ENCODE measurements around the genes LFNG and AMZ1.

DNA sequence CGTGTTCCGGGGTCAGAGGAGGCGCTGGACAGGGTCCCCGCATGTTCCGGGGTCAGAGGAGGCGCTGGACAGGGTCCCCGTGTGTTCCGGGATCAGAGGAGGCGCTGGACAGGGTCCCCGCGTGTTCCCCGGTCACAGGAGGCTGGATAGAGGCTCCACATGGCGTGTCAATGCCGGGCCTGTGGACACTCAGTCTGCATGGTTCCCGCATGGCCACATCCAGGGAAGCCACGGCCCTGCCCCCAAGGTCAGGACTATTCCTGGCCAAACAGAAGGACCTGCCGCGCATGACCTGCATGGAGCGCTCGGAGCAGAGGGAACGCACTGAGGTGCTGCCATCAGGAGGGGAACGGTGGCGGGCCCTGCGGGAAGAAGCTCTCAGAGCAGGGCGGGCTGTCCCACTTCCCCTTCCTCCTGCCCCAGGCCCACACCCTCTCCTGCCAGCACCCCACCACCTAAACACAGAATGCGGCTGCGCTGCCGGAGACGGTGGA, 117.2 kb downstream of the MAD1L1 start:
- PRO-cap, 2 experiments, result no peak in any of the 2 experiments

- PRO-cap, 2 experiments, result no peak in any of the 2 experiments
Observed at GRCh38 chr7:2118689-2119427, 113.9 kb downstream of the MAD1L1 start.

DNA sequence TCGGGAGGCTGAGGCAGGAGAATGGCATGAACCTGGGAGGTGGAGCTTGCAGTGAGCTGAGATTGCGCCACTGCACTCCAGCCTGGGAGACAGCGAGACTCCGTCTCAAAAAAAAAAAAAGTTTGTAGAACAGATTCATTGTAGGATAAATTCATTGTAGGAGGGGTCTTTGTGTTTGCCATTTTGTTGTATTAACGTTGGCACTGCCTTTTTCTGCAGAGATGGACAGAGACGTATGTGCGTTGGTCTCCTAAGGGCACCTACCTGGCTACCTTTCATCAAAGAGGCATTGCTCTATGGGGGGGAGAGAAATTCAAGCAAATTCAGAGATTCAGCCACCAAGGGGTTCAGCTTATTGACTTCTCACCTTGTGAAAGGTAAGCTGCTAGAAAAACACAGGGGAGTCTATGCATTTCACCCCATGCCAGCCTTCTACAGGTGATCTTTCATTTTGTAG, 9.6 kb downstream of the EIF3B start:
- PRO-cap, 2 experiments, result no peak in any of the 2 experiments

- PRO-cap, 2 experiments, result no peak in any of the 2 experiments
Observed at GRCh38 chr7:2380041-2380775, 23.2 kb upstream of the CHST12 start.

- PRO-cap, 2 experiments, result no peak in any of the 2 experiments
Observed at GRCh38 chr7:2432536-2432978, 29.1 kb downstream of the CHST12 start.

- PRO-cap, 2 experiments, result peak in 2 of 2 experiments; most common plus-strand start chr7:2519774 (in 2); most common minus-strand start chr7:2519656 (in 1)
Observed at GRCh38 chr7:2519421-2519900, at the start of gene LFNG. Gene LFNG (plus strand): TSS chr7:2519774.

GRCh38 chr7:2520141-2521062, 828 bp downstream of the LFNG start:
- PRO-cap, 2 experiments, result no peak in any of the 2 experiments

DNA sequence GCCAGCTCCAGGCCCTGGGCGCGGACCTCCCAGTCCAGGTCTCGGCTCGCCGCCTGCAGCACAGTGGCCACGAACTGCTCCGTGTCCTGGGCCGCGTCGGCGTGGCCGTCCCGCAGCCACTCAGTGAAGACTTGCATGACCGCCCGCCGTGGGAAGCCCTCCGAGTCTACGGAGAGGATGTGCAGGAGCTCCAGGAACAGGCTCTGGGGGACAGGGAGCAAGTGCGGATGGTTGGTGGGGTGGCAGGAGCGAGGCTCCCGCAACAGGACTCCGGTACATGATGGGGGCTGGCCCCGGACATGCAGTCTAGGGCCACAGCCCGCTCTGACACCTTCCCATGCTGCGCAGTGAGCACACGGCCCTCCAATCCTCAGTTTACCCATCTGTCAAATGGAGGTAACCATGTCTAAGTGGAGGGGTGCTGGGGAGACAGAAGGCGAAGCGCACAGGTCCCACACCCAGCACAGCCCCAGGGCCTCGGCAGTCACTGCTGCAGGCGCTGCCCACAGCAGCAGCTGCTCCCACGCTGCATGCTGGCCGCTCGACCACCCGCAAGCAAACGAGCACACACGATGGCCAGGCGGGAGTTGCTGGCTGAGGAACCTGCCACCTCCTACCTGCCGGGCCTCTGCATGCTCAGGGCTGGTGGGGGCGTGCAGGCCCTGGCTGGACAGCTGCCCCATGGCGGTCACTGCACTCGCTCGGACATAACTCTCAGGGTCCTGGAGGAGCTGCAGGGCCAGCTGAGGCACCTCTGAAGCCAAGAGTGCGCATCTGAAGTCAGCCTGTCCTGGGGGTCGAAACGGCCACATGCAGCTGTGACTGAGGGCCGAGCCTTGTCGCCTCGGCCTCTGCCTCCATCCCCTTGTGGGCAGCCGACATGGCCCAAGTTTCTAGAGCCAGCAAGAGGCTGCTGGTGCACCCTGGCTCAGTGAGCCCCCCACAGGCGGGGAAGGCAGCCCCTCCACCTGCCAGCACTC, 16.5 kb downstream of the BRAT1 start:
- PRO-cap, 2 experiments, result no peak in any of the 2 experiments

GRCh38 chr7:2558194-2558529, 617 bp upstream of the IQCE start:
- PRO-cap, 2 experiments, result no peak in any of the 2 experiments

DNA sequence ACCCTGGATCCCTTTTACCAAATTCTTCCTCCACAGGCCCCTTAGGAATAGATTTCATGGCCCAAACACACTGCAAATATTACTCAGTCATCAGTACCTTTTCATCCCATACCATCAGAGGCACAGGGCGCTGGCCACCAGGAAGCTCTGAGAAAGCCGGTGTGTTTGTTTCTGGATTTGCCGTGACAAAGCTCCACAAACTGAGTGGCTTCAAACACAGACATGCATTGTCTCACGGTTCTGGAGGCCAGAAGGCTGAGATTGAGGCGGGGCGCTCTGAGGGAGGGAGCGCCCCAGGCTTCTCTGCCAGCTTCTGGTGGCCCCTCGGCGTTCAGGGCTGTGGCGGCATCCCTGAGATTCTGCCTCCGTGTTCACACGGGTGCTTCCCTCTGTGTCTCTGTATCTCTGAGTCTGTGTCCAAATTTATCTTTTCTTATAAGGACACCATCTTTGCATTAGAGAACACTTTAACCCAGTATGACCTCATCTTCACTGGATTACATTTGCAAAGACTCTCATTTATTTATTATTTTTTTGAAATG, 3.6 kb upstream of the TTYH3 start:
- PRO-cap, 2 experiments, result no peak in any of the 2 experiments

- PRO-cap, 2 experiments, result no peak in any of the 2 experiments
Observed at GRCh38 chr7:2638854-2639823, 7.4 kb downstream of the TTYH3 start.

GRCh38 chr7:2649776-2650215, 18.0 kb downstream of the TTYH3 start:
- PRO-cap, 2 experiments, result no peak in any of the 2 experiments

GRCh38 chr7:2653919-2654309, 22.1 kb downstream of the TTYH3 start:
- PRO-cap, 2 experiments, result no peak in any of the 2 experiments

GRCh38 chr7:2662603-2662972, 25.4 kb upstream of the AMZ1 start:
- PRO-cap, 2 experiments, result no peak in any of the 2 experiments

DNA sequence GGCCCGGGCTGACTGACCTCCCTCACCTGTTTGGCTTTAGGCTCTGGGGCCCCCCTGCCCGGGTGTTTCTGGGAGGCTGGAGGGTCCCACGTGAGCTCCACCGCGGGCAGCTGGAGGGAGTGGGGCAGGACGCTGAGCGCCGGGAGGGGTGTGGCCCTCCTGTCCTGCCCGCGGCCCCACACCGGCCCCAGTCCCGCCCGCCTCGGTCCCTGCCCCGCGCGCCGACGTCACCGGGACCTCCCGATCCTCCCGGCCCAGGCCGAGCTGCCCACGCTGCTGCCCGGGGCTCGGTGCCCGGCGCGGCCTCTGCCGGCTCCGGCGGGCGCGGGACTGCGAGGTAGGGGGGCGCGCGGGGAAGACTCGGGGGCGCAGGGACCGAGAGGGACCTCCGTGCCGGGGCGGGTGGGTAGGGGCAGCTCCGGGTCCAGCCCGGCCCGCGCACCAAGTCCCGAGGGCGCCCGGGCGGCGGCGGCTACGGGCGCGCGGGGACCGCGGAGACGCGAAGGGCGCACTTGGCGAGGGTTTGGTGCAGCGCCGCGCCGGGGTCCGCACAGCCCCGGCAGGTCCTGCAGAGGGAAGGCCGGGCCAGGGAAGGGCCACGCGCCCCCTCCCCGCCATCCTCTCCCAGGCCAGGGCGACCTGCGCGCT, at the start of gene AMZ1:
AMZ1 (plus strand) TSS at position 243 of the 648 bp plus-strand sequence.
- PRO-cap, 2 experiments, result no peak in any of the 2 experiments

- PRO-cap, 2 experiments, result peak in 1 of 2 experiments; most common plus-strand start chr7:2735253 (in 1); most common minus-strand start chr7:2735078 (in 1)
Observed at GRCh38 chr7:2734662-2735773, 47.0 kb downstream of the AMZ1 start.

DNA sequence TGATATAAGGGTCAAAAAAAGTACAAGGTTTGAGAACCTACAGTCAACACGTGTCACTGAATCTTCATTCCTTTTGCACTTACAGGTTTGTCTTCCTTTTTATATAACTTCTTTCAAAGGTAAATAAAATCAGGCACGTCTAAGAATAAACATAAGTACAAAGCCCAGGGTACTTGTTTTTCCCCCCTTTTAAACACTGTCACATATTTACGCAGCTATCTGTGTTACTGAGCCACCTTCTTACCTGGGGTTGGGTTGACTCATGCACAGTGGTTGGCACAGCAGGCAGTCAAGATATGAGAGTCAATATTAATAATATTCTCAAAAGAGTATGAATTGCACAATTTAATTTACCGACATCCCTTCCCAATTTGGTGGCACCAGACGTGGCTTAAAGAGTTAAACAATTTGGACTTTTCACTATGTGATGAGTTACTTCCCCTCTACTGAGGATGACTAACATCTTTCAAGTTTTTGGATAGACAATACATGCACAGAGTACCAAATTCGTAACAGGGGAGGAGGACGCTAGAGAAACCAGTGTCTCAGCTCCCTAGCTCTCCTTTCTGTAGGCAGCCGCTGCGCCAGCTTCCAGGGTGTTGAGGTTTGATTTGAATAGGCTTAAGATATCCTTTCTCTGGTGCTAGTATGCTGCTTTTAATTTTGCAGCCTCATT, 69.3 kb downstream of the GNA12 start:
- PRO-cap, 2 experiments, result no peak in any of the 2 experiments

DNA sequence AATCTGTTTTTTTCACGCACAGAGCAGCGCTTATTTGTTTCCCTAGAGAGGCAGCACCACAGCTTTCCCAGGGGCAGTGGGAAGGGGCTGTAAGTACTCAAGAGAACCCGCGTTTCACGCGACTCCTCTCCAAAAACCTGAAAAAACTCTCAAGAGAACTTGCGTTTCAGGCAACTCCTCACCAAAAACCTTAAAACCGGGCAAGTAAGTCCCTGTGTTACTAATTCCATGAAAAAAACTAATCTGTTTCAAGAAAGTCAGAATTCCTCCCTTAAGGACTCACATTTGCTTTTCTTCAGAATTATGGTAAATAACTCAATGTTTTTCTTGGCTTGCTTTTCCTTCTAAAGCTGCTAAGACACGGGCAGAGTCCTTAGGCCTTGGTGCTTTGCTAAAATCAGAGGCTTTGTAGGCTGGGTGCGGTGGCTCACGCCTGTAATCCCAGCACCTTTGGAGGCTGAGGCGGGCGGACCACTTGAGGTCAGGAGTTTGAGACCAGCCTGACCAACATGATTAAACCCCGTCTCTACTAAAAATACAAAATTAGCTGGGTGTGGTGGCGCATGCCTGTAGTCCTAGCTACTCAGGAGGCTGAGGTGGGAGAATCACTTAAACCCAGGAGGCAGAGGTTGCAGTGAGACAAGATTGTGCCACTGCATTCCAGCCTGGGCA, 32.0 kb downstream of the GNA12 start:
- PRO-cap, 2 experiments, result no peak in any of the 2 experiments

- PRO-cap, 2 experiments, result no peak in any of the 2 experiments
Observed at GRCh38 chr7:2820479-2820993, 23.6 kb downstream of the GNA12 start.

DNA sequence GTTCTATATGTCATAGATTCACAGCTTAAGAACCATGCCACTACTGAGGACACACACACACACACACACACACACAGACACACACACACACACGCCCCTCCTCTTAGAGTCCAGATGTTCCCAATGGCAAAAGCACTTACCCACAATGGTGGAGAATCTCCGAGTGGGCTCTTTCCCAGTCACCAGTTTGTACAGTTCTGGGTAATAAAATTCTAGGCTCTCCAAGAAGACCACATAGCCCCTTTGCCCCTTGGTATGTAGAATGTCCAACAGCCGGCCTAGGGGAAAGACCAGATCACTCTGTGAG, 98.0 kb downstream of the CARD11 start:
- PRO-cap, 2 experiments, result no peak in any of the 2 experiments